Subcutaneous preadipocyte (primary cell): ENCODE measurements around the genes DET1, ACAN, POLG and PLIN1.

- CAGE, long polyA plus RNA, result no peak
Observed at GRCh38 chr15:88248982-88249516, 7.5 kb downstream of the NTRK3 start.

GRCh38 chr15:88400921-88401524 lies 66.2 kb downstream of the MRPL46 start:
- CAGE, long polyA plus RNA, result no peak

DNA sequence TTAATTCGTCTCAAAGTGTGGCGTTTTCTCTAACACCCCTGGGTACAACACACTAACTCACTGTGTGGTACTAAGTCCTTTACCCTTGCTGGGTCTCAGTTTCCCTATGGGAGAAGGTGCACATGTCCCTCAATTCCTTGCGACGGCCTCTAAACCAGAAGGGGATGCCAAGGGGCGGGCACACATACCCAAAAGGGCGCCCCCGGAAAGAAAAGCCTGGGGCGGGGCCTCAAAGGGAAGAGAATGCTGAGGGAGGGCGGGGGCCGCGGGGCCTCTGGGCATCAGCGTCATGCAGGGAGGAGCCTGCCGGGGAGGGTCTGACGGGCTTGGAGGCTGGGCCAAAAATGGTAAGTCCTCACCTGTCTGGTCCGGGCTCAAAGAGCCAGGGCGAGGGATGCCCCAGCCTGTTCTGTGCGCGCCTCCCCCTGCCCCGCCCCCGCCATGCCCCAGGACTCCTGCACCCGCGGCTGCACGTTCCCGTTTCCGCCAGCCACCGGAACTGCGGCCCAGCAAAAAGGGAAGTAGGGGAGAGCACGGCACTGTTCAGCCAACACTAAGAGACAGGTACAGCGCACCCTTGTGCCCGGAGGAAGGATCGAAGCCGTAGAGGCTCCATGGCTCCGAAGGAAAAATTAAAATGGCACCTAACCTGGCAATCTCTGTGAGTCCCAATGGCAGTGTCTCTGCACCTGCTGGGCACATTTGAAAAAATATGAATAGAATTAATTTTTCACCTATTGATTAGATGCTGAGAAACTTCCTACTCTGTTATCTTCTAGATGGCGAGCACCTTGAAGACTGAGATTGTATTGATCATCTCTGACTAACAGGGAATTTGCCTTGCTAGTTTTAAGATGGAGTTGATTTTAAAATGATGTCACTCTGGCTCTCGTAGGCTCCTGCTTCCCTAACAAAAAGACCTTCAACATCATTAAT lies at the start of gene DET1:
DET1 (minus strand) TSS at position 501 of the 936 bp plus-strand sequence.
- CAGE, long polyA plus RNA, result start-site peak on the minus strand centred at position 440 of the sequence, 128 bp wide, 65 and 32 reads in 2 replicates

- CAGE, long polyA plus RNA, result no peak
Observed at GRCh38 chr15:88603956-88604251, 17.2 kb upstream of the AEN start.

DNA sequence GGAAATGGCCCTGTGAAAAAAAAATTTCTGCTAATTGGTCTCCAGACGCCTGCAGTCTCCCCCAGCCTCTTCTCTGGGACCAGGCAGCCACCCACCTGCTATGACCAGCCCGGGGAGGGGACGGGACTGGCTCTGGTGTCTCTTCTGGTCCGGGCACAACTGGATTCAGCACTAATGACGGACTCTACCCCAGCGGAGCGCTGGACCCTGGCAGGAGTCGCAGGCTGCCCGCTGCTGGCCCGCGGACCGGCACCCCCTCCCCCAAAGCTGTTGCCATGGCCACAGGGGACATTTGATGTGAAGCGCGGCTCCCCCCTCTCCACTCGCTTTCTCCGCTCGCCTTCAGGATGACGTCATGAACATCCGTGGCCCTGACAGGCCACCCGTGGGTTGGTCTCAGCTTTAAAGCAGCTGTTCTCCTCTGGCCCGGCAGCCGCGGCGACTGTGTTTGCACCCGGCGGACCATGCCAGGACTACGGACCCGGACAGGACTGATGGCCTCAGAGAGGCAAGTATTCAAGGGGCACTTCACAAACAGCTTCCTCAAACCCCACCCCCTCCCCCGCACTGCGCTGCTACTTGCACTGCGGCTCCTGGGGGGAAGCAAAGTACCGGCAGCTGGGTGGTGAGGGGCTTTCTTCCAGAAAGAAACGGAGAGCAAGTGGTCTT lies 16.8 kb upstream of the AEN start:
- CAGE, long polyA plus RNA, result no peak

DNA sequence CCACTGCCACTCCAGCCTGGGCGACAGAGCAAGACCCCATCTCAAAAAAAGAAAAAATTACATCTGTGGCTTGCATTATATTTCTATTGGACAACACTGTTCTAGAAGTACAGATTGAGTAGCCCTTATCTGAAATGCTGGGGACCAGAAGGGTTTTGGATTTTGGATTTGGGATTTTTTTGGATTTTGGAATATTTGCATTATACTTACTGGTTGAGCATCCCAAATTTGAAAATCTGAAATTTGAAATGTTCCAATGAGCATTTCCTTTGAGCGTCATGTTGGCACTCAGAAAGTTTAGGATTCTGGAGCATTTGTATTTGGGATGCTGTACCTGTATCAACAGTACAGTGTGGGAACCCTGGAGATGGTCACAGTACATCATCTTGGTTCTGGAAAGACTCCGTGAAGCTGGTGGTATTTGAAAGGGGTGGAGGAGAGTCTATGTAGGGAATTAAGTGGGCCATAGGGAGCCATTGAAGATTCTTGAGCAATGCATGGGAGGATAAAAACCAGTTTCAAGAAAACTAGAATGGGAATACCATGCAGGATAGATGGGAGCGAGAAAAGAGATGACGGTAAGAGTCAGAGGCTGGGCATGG lies 4.9 kb downstream of the ISG20 start:
- CAGE, long polyA plus RNA, result no peak

- CAGE, long polyA plus RNA, result no peak
Observed at GRCh38 chr15:88803035-88803746, at the start of gene ACAN. Gene ACAN, plus strand, starts transcription at chr15:88803436.

DNA sequence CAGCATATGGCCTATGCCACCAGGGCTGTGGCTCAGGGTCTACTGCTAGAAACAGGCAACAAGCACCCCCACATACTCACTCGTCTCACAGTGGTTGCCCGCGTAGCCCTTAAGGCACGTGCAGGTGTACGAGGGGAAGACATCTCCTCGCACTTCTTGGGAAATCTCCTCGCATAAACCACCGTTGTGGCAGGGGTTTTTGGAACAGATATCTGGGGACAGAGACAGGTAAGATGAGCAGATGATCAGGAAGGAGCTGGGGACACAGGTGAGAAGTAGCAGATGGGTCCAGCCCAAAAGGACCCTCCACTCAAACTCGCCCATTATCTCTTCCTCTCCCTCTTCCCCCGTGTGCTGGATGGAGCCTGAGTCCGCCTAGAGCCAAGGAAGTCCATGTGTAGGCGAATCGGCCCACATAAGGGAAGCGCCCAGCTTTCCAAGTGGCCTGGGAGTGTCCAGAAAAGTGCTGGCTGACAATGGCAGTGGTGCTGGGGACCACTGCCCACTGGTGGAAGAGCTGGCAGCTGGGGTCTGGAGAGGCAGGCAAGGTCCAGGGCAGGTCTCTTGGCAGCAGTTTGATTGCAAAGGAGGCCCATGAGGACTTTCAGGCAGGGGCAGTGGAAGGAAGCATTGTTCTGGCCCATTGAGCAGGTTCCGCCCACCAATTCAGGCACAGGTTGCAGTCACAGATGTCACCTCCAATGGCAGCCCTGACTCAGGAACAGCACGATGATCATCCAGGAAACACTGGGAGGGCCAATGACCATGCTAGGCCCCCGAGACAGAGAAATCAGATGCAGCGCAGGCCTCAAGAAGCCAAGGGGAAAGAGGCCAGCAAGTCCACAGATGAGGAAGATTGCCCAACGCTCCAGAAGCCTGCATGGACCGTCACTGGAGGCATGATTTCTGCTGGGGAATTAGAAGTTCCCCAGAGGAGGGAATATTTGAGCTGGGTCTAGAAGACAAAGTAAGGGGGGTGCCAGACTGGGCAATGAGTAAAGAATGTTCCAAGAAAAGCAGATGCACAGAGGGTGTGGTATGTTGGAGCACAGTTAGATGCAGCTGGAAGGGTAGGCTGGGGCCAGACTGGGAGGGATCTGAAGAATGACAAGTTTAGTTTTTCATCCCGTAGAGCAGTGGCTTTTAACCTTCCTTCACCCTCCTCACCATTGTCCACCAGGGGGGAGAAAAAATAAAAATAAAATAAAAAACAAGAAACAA lies 3.1 kb downstream of the MFGE8 start:
- CAGE, long polyA plus RNA, result no peak

DNA sequence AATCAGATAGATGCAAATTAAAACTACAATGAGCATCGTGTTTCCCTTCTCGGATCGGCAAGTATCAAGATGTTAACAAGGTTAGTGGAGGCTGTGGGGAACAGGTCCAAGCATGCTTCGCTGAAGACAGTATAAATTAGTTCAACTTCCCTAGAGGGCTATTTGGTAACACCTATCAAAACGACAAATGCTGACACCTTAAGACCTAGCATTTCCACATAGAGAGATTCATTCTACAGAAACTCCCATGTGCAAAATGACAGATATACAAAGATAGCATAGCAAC lies 449 bp upstream of the MFGE8 start:
- CAGE, long polyA plus RNA, result no peak

DNA sequence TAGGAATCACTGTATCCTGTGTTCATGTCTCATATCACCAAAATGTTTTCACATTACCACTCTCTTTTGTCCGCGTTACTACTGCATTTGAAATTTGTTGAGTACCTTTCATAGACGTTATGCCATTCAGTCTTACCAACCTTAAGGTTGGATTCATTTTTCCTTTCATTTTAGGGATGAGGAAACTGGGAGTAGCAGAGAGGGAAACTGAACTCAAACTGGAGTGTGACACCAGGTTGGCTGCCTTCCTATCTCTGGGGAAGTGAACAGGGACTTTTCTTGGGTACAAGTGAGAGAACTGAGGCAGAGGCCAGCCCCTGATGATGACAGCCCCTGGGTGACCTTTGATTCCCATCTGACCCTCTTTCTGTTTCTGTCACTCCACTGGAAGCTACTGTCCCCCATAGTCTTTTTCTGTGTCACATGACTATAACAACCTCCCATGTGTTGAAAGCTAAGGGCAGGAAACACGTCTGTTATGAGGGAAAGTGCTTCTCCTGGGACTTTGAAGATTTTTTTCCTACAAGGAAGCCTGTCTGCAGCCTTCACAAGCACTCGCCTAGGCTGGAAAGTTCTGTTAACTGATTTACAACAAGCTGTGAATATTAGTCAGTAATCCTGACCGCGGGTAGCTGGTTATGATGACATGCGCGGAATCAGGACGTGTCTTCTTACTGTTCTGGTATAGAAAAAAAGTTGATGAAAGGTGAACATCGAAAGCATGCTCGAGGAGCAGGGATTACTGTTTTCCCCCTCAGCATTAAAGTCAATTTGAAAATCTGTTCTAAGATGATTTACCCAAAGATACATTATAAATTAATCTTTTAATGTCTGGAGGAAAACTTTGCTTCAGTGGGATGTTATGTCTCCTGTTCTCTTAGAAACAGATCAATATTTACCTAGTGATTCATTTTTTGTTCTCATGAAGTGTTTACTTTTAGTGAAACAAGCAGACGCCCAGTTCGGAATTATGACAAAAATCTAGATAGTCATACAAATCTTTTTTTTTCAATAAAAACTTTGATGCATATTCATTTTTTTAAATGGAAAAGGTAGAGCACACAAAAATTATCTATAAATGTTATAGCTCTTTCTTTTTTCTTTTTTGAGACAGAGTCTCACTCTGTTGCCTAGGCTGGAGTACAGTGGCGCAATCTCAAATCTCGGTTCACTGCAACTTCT lies 31.5 kb downstream of the ABHD2 start:
- CAGE, long polyA plus RNA, result no peak

GRCh38 chr15:89186736-89187290 lies 34.6 kb downstream of the RLBP1 start:
- CAGE, long polyA plus RNA, result no peak

DNA sequence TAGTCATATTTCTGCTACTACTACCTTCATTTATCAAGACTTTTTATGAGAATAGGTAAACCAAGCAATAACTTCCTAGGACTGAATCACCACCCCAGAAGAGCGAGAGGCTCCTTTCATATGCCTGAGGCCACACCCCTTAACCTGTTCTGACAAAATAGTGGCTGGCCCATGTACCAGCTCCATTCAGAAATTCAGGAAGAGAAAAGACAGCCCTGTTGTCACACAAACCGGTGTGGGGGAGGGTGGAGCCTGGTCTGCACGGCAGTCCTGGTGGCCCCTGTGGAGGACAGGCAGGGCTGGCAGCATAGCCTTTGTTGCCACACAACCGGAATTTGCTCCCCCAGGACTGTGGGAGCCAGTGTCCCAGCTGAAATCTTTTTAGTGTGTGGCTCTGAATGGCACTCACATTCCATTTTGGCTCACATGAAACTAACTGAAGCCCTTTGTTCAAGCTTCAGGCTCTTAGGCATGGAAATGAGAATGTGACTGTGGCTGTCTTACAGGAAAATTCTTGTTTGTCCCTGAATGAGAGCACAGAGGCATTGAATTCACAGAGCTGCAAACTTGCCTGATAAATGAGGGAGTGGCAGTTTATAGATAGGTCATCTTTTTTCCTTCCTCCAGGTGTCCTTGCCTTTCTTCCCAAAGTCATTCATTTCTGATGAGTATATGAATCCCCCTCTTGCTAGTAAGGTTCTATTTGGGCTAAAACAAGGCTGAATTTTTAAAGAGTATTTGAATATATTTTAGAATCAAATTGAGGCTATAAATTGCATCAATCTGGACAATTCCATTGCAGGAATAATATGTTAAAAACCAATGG lies 23.7 kb downstream of the RLBP1 start:
- CAGE, long polyA plus RNA, result no peak

- CAGE, long polyA plus RNA, result no peak
Observed at GRCh38 chr15:89334209-89334945, at the start of gene POLG. Gene POLG, minus strand, starts transcription at chr15:89334824.

GRCh38 chr15:89362182-89362781 lies 27.7 kb upstream of the POLG start:
- CAGE, long polyA plus RNA, result no peak

DNA sequence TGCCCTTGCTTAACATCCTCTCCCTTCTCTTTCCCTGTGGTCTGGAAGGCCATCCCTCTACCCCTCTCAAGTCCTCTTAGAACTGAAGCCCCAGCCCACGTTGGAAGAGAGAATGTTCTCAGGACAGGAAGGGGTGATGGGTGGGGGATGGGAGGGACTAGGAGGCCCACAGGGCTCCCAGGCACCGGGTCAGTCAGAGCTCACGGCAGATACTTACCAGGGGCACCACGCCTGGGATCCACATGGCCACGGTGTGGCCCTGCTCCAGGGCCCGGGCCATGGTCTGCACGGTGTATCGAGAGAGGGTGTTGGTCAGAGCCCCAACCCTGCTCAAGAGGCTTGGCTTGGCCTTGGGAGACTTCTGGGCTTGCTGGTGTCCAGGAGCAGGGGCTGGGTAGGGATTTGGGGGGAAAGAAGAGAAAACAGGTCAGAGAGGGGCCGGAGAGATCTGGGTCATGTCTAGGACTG lies 9.8 kb downstream of the PLIN1 start:
- CAGE, long polyA plus RNA, result no peak

- CAGE, long polyA plus RNA, result no peak
Observed at GRCh38 chr15:89679040-89679796, at the start of gene PLIN1. Gene PLIN1, minus strand, starts transcription at chr15:89679367.

GRCh38 chr15:89748231-89749323 lies 2.5 kb downstream of the MESP1 start:
- CAGE, long polyA plus RNA, result no peak

- CAGE, long polyA plus RNA, result no peak
Observed at GRCh38 chr15:89749829-89750636, 1.0 kb downstream of the MESP1 start.

GRCh38 chr15:89751708-89752414 lies 812 bp upstream of the MESP1 start:
- CAGE, long polyA plus RNA, result no peak

DNA sequence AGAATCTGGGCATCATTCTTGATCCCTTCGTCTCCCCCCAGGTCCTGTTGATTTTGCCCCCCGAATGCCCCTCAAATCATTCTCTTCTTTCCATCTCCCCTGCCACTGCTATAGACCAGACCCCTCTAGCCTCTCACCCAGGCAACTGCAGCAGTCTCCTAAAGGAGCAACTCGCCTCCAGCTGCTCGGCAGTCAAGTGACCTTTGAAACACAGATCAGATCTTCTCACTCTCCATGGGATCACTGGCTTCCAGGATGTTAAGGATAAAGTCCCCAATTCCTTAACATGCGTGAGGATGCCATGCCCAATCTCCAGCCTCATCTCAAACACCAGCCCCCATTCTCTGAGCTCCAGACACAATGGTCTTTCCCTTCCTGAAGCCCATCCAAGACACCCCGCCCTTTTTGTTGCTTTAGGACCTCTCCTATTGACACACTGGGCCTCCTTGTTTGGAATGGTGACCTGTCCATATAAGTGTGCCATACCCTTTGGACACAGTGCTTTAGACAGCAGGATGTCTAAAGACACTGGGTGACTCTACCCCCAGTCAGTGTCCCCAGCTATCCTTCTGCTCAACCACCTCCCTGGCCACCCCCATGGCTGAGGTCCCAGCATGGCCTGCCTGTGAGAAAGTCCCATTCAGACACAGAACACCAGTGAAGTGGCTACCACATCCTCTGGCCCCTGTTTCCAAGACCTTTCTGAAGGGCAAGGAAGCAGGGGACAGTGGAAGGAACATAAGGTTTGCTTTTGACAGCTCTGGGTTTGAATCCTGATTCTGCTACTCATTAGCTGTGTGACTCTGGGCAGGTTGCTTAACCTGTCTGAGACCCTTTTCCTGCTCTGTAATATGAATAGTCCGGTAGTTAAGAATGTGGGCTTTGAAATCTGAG lies 6.0 kb upstream of the AP3S2 start:
- CAGE, long polyA plus RNA, result no peak